Ureter (tissue), 1 donor: Measurements from ENCODE around the gene TNFSF8.

GRCh38 chr9:113878994-113879843 lies 3.1 kb downstream of the ZNF618 start:
- PRO-cap = no peak

DNA sequence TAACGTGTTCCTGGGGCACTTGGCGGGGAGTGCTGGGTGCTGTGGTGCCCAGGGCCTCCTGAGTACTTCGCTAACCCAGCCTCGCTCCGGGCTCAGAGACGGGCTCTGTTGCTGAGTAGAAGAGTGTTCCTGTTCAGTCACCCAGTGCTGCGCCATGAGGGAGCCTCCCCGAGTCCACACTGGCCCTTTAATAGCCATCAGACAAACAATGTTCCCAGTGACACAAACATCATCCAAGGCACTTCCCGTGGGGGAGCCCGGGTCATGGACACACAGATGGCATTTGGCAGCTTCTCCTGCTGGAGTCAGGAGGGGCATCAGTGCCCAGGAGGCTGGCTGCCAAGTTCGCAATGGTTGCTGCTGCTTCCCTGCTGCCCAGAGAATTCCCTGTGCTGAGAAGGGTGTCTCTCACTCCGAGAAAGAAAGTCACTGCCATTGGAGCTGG lies 85.6 kb downstream of the AMBP start:
- PRO-cap = no peak

DNA sequence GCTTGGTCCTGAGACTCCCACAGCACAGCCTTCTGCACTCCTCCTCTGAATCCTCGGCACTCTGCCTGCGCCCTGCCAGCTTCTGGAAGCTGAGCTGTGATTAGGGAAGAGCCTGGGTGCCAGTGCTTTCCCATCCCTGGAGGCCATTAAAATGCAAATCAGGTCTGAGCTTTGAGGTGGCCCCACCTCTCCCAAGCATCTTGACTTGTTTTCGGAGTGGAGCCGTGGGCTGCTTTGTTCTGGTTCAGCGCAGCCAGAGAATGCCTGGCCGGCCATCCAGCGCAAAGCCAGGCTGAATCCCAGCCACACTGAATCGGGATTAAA lies 40.0 kb downstream of the AMBP start:
- PRO-cap = no peak

- PRO-cap = no peak
These were observed 3.5 kb downstream of the AMBP start for GRCh38 chr9:114074459-114075190.

GRCh38 chr9:114082435-114083069 lies 4.5 kb upstream of the AMBP start:
- PRO-cap = no peak

- PRO-cap = no peak
These were observed 14.5 kb downstream of the COL27A1 start for GRCh38 chr9:114169859-114170299.

GRCh38 chr9:114310626-114311625 lies 12.0 kb upstream of the ORM1 start:
- PRO-cap = no peak

GRCh38 chr9:114314946-114315329 lies 8.0 kb upstream of the ORM1 start:
- PRO-cap = no peak

DNA sequence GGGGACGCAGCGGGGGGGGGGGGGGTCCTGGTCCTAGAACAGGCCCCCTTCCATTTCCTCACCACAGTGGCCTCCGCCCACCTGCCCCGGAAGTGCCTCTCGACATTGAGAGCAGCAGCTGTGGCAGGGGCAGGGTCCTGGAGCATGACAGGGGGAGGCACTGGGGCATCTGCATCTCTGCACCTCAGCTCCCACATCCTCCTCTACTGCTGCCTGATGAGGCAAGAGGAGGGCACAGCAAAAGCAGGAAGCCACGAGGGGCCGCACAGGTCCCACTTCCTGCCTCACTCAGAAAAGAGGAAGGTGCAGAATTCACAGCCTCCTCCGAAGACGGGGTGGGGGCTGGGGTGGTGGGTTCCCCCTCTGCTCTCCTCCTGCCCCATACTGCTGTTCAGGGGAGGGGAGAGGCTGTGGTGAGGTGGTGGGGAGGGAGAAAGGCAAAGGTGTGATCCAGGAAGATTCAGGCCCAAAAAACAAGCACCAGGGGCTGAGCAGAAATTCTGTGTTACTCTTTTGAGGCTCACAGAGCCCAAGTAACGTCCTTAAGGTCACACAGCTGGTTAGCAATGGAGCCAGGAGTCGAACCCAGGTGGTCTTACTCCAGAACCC lies 14.7 kb downstream of the AKNA start:
- PRO-cap = unidirectional peak, minus-strand start at position 205 of the sequence

DNA sequence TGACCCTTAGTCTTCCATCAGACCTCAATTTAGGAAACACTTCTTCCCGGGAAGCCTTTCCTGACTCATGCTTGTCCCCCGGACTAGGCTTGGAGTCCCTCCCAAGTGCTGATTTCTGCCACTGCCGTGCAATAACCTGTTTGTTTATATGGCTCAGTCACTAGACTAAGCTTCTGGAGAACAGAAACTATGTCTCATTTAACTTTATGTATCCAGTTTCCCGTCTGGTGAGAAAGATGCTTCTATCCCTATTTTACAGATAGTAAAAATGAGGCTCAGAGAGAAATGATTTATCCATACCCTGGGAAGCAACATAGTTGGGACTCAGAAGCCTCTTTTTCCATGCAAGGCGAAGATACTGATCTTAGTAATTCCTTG lies 1.5 kb downstream of the ATP6V1G1 start:
- PRO-cap = no peak

GRCh38 chr9:114929990-114930909 lies at the start of gene TNFSF8:
TSS of gene TNFSF8 (minus strand) at chr9:114930591.
- PRO-cap = unidirectional peak, minus-strand start at chr9:114930587

DNA sequence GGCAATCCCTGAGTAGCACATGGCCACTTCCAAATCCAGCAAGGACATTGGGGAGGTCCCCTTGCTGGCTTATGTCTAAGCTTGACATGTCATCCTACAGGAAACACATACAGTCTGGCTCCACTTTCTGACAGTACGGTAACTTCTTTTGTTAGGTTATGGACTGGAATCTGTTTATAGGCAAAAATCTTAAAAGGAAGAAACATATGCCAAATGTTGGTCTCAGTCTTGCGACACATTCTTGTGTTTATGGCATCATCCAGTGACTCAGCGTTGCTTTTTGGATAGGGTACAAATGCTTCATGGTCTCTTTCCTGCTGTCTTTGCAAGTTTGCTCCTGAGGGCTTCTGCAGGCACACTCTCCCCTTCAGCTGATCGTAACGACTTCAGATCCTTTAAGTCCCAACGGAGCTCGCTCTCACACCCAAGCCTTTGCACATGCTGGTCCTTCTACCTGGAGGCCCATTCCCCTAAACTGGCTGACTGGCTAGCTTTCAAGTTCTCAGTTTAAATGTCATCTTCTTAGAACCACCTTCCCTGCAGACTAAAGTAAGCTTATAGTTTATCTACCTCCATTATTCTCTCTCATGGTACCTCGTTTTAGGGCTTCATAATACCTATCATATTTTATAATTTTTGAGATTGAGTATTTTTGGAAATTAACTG lies 23.6 kb upstream of the TNFSF8 start:
- PRO-cap = no peak

DNA sequence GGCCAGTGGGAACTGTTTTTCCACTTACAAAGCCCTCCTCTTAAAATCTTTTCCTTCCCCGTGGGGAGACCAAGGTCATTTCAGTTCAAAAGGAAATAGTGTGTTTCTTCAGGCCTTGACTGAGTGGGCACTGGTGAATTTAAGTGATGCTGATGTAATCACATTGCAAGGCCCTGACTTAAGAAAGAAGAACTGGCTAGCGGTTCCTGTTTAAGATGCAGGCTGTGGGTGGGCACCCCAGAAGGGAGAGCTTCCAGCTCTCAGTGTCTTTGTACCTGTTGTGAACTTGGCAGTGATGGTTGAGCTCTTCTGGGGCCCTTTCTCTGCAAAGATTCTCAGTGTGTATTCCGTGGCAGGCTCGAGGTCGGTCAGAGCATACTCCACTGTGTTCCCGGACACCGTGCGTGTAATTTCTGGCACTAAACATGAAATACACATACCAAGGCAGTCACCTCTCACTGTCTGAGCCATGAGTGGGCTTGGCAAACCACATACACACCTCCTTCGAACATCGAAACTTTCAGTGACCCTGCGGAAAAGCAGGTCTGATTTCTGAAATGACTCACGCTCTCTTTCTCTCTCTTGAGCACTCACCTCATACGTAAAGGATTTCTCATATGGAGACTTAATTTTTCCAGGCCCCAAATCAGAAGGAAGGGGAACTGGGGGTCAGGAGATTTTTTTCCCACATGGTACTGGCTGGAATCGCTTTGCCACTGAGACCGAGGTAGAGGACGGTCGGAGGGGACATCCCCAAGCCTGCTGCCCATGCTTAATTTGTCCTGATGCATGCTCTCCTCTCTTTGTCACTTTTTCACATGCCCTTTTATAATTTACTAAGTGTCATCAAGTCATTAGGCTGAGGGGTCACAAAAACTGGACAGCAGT lies 81.9 kb downstream of the TNC start:
- PRO-cap = no peak

DNA sequence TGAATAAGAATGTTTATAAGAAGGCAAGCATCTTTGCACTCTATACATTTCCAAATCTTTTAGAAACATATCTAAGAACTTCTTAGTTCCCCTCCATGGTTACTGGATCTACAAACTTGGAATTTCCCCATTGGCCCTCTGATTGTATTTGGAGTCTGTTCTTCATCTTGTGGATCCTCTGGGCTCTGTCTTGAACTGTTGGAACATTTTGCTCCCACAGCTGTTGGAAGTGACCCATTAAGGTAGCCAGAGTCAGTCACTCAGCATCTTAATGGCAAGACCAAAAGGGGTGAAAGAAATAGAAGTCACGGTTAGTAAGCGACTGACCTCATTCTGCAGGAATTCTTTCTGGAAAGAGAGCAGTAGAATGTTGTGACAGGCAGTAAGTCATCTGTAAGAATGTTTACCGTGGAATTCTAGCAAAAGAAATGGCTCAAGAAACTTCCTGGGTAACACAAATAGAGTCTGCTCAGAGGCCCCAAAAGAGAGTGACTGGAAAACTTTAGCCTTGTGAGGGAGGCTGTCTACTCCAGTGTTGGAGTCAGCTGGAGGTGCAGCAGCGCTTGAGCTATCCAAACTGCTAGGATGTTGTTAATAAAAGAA lies 28.6 kb upstream of the TNC start:
- PRO-cap = no peak

DNA sequence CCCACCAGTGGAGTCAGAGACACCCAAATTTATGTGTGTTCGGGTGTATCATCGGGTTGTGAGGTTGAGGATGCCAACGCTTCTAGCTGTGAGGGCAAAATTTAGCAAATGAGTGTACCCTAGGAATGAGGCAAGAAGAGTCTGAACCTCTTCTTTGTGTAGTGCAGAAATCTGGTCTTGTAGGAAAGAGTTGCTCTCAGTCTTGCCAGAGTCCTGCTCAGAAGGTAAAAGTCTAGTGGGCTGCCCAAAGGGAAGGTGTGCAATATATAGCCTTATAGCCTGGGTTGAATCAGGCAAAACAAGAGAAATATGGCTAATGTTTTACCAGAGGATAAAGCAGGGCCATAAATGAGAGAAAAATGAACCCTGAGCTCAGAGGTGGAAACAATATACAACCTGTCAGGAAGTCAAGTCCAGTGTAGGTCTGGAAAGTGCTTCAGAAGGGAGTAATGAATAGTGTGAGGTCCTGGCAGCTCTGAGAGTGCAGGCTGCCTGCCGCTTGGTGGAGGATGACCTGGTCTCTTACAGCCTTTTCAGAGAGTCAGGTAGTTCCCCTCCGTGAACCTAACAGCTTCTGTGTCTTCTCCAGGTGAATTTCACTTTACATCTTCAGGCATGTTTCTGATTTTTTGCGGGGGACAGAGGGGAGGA lies 177.7 kb upstream of the TNC start:
- PRO-cap = no peak

- PRO-cap = no peak
These were observed 150.4 kb downstream of the PAPPA start for GRCh38 chr9:116304017-116304425.

GRCh38 chr9:116425325-116425732 lies 261.8 kb upstream of the TRIM32 start:
- PRO-cap = no peak

- PRO-cap = no peak
These were observed 8.7 kb downstream of the TRIM32 start for GRCh38 chr9:116695815-116696243.

GRCh38 chr9:116919531-116919869 lies 232.4 kb downstream of the TRIM32 start:
- PRO-cap = no peak

DNA sequence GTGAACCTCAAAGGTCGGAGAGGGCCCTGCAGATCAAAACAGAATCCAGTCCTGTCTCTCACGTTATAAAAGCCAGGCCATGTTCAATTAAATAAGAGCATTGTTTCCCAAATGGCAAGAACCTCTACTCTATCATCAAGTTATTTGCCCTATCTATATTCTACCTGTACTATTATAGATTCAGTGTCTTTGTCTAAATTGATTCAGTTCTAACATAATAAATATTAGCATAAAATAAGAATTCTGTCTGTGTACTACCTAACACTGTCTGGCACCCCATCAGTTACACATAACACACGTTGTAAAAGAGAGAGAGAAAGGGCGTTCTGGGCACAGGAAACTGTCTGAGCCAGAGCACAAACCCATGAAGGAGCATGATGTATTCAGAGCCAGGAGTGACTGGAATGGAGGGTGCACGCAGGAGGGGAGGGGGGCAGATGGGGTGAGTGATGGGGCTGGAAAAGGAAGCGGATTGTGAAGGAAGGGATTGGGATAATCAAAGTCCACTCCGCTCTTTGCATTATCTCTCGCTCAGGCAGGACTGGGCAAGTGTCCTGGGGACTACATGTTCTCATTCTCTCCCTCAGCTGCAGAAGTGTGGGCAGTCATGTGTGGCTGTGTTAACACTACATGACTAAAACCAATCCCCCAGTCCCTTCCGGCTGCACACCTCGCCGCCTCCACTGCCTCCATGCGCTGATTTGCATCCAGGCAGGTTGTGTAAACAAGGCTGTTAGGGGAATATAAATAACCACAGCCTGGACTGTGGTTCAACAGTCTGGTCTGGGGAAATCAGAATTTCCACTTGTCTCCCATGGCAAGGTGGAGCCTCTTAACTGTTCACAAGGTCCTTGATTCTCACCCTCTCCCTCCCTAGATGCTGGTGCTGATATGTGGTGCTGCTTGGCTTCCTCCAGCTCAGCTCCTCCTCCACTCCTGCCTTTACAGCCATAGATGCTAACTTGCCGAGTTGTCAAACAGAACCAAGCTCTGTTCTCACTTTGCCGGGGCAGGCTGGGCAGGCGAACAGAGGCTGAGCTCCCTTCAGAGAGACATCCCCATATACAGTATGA lies 367.4 kb upstream of the BRINP1 start:
- PRO-cap = no peak